Renal cortical epithelial cell (primary cell): ENCODE measurements around the genes PLA2G15 and HAS3.

GRCh38 chr16:68226350-68227223, 9.3 kb downstream of the ESRP2 start:
- RRBS, result no CpG with 5 or more reads among the region's 4 CpGs

DNA sequence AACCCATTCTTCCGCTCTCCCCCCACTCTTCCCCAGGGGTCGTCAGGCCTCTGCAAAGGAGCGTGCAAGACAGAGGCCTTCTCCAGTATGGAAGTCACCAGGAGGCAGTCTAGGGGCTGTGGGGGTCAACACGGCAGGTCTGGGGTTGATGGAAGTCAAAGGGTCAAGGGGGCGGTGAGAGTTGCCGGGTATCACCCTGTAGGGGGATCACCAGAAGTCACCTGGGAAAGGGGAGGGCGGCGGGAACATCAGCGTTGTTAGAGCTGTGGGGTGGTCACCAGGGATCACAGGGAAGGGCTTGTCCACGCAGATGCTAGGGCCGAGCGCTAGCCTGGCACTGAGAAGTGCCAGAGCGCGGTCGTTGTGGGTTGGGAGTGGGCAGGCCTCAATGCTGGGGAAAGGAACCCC, 500 bp upstream of the ESRP2 start:
- RRBS, result no CpG with 5 or more reads among the region's 15 CpGs

DNA sequence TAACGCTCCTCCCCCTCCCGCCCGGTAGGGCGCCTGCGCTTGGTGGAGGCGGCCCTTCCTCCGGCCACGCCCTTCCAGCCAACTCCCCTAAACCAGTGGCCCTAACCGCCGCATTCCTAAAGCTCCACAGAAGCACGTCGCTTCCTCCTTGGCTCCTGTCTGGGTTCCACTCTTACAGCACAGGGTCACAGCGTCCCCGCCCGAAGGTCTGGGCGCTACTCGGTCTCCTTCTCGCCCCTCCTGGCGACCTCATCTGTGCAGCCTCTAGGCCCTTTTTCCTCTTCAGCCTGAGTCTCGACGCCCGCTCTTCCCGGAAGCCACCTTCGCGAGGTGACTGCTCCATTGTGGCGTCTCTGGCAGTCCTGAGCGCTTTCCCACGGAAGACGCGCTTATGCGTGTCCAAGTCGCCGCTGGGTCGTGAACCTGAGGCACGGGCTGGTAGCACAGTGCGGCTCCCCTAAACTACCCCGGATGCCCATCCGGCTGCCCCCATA, 1.9 kb upstream of the ESRP2 start:
- RRBS, result 2% methylated on average over 5 of the region's 38 CpGs

- RRBS, result 1% methylated on average over 25 of the region's 61 CpGs
Measured at GRCh38 chr16:68245025-68245640, at the start of gene PLA2G15. Gene PLA2G15, plus strand, starts transcription at chr16:68245373.

DNA sequence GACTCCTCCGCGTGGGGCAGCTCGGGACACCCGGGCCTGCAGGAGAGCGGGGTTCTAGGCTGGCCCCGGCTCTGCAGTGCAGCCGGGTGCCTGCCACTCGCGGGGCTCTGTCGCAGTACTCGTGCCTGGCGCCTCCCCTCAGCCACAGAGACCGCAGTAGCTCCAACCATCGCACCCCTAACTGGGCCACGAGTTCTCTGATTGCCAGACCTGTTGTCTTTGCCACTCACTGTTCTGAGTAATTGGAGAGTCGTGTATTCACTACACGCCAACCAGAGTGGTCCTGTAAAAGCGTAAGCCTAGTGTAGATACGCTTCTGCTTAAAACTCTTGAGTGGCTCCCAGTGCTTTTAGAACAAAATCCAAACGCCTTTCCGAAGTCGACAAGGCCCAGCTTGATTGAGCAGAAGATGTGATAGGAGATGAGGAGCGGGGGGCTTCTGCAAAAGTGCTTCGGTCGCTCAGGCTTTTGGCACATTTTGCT, 435 bp downstream of the PRMT7 start:
- RRBS, result no CpG with 5 or more reads among the region's 25 CpGs

DNA sequence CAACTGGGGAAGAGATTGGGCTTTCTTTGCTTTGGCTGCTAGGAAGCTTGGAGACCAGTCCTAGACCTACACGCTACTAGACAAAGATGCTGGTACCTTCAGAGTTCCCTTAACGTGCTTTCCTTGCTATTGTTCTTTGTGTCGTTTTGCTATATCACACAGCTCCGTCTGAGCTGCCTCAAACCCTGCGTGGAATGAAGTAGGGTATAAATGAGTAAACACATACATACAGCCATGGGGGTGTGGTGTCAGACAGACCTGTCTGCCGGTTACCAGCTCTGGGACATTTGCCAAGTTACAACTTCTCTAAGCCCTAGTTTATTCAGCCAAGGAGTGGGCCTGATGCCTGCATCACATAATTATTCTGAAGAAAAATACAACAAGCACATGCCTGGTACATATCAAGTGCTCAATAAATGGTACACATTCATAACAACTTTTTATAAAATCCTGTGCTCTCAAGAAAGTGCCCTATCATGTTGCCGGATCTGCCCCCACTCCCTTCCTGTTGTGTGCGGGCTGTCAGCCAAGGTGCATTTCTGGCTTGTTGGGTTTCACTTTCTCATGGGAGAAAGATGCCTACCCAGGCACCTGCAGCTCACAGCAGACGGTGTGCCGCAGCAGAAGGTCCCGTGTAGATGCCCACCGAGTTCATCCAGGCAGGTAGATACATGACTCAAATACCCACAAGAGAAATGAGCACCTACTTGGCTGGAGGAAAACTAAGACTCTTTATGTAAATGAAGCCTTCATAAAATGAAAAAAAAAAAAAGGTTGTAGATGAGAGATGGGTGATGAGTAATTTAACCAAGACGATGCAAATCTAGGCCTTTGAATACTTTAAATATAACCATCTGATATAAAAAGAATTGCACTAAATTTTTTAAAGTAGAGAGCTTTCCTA, 30.4 kb downstream of the SMPD3 start:
- RRBS, result no CpG with 5 or more reads among the region's 13 CpGs

GRCh38 chr16:68528612-68529104, 10.4 kb upstream of the ZFP90 start:
- RRBS, result no CpG with 5 or more reads among the region's 21 CpGs

- RRBS, result 2% methylated on average over 19 of the region's 46 CpGs
Measured at GRCh38 chr16:68539371-68540052, 421 bp downstream of the ZFP90 start.

DNA sequence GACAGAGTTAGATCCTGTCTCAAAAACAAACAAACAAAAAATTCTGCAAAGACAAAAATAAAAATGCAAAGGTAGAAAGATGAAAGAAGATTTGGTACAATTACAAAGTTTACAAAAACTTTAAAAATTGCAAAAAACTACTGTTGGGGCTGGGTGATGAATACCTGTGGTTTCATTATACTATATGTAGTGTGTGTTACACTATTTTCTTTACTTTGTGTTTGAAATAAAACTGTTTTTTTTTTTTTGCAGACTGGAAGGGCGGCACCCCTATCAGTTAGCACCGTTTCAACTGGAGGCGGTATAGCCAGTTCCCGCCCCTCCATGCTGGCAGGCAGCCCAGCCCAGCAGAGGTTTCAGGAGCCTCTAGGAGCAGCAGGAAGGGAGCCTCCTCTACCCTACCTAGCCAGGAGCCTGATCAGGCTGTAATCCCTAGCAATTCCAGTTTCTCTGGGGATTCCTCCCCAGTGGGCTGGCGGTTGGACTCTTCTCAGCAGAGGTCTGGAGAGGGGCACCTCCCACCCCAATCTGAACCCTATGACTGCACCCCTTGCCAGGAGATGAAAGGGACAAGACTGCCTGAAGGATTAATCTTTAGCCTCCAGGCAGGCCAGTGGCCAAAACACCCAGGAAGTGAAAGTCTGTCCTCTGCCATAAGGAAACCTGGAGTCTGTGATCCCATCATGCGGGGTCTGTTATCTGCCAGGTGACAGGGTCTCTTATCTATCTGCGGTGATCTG, 5.1 kb upstream of the CDH1 start:
- RRBS, result no CpG with 5 or more reads among the region's 7 CpGs

DNA sequence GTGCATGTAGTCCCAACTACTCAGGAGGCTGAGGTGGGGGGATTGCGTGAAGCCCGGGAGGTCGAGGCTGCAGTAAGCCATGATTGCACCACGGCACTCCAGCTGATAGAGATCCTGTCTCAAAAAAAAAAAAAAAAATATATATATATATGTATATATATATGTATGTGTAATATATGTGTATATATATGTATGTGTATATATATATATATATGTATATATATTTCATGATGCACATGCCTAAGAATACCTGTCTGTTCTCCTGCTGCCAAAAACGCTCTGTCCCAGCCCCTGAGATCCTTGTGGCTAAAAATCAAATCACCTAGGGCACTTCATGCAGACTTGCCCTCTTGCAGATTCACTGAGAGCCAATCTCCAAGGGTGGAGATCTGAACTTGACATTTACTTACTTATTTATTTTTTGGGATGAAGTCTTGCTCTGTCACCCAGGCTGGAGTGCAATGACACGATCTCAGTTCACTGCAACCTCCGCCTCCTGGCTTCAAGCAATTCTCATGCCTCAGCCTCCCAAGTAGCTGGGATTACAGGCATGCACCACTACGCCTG, 8.4 kb downstream of the CDH1 start:
- RRBS, result no CpG with 5 or more reads among the region's 8 CpGs

DNA sequence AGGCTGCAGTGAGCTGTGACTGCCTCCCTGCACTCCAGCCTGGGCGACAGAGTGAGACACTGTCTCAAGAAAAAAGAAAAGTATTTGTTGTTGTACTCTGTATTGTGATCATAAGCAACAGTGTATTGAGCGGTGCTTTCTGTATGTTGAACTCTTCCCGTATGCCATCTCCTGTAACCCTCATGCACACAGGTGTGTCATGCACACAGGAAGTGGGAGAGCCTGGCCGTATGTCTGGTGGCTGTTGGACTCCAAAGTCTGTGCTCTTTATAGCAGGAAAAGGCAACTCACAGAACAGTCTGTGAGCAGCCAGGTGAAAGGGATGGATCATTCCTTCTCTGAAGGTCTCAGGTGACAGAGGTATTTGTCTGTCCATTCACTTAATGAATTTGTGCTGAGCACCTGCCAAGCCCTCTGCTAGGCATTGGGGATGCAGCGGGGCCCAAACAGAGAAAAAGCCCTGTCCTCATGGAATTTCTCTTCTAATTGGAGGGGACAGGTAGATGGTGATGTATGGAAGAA, 17.3 kb downstream of the CDH1 start:
- RRBS, result no CpG with 5 or more reads among the region's 5 CpGs

GRCh38 chr16:68789975-68791062, 53.0 kb upstream of the TANGO6 start:
- RRBS, result no CpG with 5 or more reads among the region's 12 CpGs

GRCh38 chr16:68921634-68922074, 78.3 kb downstream of the TANGO6 start:
- RRBS, result no CpG with 5 or more reads among the region's 2 CpGs

GRCh38 chr16:68971963-68972531, 128.7 kb downstream of the TANGO6 start:
- RRBS, result no CpG with 5 or more reads among the region's 6 CpGs

DNA sequence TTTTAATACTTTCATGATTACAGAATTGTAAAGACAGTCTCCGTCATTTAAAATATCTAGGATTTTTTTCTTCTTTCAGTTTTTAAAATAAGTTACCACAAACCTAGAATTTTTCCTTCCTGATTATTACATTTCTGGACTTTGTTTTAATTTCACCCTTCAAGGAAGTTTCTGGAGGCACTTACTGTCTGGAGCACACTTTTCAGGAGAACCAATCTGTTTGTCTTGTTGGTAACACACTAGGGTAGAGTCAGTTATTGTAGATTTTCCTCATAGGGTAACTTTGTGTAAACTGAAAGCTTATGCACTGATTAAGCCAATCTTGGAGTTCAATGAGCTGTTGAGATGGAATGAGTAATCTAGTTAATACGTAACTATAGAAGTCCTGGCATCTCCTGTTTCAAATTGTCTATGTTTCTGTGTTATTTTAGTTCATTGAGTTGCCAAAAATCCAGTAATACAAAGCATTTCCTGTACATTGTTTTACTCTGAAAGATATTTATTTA, 111.7 kb upstream of the HAS3 start:
- RRBS, result no CpG with 5 or more reads among the region's 2 CpGs

DNA sequence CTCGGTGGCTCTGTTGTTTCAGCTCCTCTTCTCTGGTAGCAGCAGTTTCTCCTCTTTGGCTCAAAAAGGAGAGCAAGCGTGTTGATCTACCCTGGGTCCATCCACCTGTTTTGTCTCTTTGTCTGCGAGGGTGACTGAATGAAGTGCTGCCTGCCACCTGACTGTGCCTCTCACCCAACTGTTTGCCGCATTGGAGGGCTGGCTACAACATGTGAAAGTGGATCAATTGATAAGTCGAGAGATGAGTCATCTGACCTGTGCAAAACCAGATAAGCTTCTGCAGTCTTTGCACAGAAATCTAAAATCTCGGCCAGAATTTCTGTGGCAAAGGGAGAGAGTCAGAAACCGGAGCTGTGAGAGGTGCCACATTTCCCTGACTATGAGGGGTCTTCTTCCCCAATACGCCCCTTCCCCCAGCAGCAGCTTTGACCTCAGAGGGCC, 16.4 kb upstream of the HAS3 start:
- RRBS, result no CpG with 5 or more reads among the region's 8 CpGs

- RRBS, result no CpG with 5 or more reads among the region's 15 CpGs
Measured at GRCh38 chr16:69100017-69100778, 5.3 kb upstream of the HAS3 start.

- RRBS, result 2% methylated on average over 22 of the region's 99 CpGs
Measured at GRCh38 chr16:69105413-69106466, at the start of gene HAS3. Gene HAS3, plus strand, starts transcription at chr16:69105653.